NCI-H460 (cell line): ENCODE measurements around a stretch of chr17.

RAMPAGE:
- cytosol, long total RNA: no peak
- long total RNA: no peak
- nucleus, long total RNA: no peak
Observed at GRCh38 chr17:61335096-61335878, 64.4 kb upstream of the TBX2 start.

DNA sequence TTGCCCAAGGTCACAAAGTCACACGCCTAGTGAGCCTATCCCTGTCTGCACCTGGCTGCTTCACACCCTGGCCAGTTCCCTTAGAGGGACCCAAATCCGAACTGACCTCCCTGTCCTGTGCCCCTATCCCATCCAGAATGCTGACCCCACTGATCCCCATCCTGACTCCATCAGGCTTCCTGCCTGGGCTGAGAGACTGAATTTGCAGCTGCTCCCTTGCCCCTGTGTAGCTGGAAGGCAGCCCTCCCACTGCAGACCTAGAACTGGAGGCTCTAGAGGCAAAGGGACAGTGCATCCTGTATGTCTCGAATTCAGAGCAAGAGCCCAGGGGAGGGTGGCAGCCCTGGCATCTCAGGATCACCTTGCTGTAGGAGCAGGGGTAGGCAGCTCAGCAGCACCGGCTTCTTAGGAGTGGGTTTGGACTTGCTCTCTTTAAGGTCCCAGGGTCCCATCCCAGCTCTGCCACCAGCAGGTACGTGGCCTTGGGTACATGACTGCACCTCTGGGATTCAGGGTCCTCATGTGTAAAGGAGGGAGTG lies 4.6 kb upstream of the TBX2 start:
RAMPAGE:
- cytosol, long total RNA: no peak
- long total RNA: no peak
- nucleus, long total RNA: no peak

DNA sequence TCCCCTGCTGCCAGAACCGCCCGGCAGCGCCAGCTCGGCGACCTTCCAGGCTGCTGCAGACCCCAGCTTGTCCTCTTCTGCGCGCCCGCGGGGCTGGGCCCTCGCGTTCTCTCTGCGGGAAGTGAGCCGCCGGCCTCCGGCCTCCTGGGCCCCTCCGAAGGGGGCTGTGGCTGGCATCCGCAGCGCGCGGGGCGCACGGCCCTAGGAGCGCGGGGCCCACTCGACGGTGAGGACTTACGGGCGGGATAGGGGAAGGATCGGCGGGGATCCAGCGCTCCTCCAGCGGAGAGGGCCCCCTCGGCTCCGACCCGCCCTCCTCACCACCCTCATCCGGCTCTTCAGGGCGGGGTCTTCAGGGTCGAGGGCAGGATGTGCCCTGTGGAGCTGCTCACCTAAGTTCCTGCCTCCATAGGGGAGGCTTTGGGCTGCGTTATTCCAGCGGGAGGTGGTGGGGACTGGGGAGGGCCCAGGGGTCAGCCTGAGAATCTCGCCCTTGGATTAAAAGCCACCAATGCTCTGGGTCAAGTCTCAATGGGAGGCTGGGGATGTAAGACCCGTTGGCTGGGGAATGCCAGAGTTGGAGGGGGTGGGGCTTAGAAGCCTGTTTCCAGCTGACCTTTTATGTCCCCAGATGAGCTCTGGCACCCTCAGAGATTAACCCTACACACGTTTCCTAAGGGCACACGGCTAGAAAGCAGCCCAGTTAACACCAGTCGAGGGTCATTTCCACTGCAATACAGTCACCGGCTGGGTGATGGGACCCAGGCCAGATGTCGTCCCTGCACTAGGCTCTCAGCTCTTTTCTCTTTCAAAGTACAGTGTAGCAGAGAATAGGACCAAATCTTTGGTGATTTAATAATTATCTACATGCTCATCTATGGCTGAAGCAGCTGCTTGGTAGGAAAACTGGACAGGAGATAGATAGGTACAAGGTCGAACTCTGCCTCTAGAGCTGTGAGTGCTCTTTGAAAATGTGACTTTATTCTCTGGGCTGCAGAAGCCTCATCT lies 13.4 kb downstream of the TBX2 start:
RAMPAGE:
- cytosol, long total RNA: no peak
- long total RNA: no peak
- nucleus, long total RNA: no peak

RAMPAGE:
- cytosol, long total RNA: no peak
- long total RNA: no peak
- nucleus, long total RNA: no peak
Observed at GRCh38 chr17:61463180-61463644, 11.0 kb downstream of the TBX4 start.

GRCh38 chr17:61494776-61496021 lies 43.0 kb downstream of the TBX4 start:
RAMPAGE:
- cytosol, long total RNA: no peak
- long total RNA: no peak
- nucleus, long total RNA: no peak

DNA sequence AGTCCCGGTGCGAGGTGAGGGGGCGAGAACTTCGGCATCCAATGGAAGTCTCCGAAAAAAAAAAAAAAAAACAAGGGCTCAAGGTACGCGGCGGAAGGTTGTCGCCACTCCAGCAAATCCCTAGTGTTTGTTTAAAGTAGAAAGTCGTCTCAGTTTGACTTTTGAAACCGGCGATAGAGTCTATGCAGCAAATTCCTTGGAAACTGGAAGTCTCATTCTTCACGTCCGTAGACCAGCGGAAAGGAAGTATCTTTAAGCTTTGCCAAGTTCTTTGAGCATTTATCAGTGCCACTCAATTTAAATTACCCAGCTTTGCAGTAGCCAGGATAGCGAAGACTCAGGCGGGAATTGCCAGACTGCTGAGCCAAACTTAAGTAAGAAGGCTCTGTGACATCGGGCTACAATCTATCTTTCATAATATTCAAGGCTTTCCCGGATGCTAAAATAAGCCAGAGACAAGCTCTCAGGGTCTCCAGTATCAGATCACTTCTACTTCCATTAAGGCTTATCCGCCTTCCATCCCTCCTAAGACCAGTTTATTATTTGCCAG lies 350 bp upstream of the BRIP1 start:
RAMPAGE:
- cytosol, long total RNA: no peak
- long total RNA: no peak
- nucleus, long total RNA: no peak

RAMPAGE:
- cytosol, long total RNA: no peak
- long total RNA: no peak
- nucleus, long total RNA: no peak
Observed at GRCh38 chr17:61982336-61983142, 54.8 kb upstream of the INTS2 start.

GRCh38 chr17:62003600-62004303 lies 61.3 kb downstream of the MED13 start:
RAMPAGE:
- cytosol, long total RNA: no peak
- long total RNA: no peak
- nucleus, long total RNA: no peak

DNA sequence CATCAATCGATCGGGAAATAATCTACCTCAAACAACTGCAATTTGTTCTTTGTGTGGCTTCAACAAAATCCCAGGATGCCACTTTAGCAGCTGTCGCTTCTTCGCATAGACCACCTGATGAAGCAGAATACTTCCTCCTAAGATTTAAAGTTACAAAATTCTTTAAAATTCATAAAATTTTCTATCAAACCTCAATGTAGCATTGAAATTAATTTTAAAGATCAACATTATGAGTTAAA lies 35.6 kb downstream of the MED13 start:
RAMPAGE:
- cytosol, long total RNA: no peak
- long total RNA: no peak
- nucleus, long total RNA: no peak

GRCh38 chr17:62066134-62066428 lies 1.0 kb upstream of the MED13 start:
RAMPAGE:
- cytosol, long total RNA: no peak
- long total RNA: no peak
- nucleus, long total RNA: no peak

GRCh38 chr17:62091632-62092405 lies 26.7 kb upstream of the MED13 start:
RAMPAGE:
- cytosol, long total RNA: no peak
- long total RNA: no peak
- nucleus, long total RNA: no peak

RAMPAGE:
- cytosol, long total RNA: no peak
- long total RNA: no peak
- nucleus, long total RNA: no peak
Observed at GRCh38 chr17:62553003-62553744, 74.3 kb upstream of the MRC2 start.

GRCh38 chr17:62629117-62629742 lies 1.8 kb downstream of the MRC2 start:
RAMPAGE:
- cytosol, long total RNA: no peak
- long total RNA: no peak
- nucleus, long total RNA: no peak

RAMPAGE:
- cytosol, long total RNA: no peak
- long total RNA: no peak
- nucleus, long total RNA: no peak
Observed at GRCh38 chr17:62690933-62691342, 63.5 kb downstream of the MRC2 start.

RAMPAGE:
- cytosol, long total RNA: no peak
- long total RNA: no peak
- nucleus, long total RNA: no peak
Observed at GRCh38 chr17:62806387-62807158, 1.5 kb downstream of the MARCHF10 start.

RAMPAGE:
- cytosol, long total RNA: no peak
- long total RNA: no peak
- nucleus, long total RNA: no peak
Observed at GRCh38 chr17:62819526-62820284, 11.6 kb upstream of the MARCHF10 start.

RAMPAGE:
- cytosol, long total RNA: no peak
- long total RNA: no peak
- nucleus, long total RNA: no peak
Observed at GRCh38 chr17:62892607-62893426, 73.2 kb upstream of the TANC2 start.

RAMPAGE:
- cytosol, long total RNA: no peak
- long total RNA: no peak
- nucleus, long total RNA: no peak
Observed at GRCh38 chr17:62966862-62967743, 1.1 kb downstream of the TANC2 start.

DNA sequence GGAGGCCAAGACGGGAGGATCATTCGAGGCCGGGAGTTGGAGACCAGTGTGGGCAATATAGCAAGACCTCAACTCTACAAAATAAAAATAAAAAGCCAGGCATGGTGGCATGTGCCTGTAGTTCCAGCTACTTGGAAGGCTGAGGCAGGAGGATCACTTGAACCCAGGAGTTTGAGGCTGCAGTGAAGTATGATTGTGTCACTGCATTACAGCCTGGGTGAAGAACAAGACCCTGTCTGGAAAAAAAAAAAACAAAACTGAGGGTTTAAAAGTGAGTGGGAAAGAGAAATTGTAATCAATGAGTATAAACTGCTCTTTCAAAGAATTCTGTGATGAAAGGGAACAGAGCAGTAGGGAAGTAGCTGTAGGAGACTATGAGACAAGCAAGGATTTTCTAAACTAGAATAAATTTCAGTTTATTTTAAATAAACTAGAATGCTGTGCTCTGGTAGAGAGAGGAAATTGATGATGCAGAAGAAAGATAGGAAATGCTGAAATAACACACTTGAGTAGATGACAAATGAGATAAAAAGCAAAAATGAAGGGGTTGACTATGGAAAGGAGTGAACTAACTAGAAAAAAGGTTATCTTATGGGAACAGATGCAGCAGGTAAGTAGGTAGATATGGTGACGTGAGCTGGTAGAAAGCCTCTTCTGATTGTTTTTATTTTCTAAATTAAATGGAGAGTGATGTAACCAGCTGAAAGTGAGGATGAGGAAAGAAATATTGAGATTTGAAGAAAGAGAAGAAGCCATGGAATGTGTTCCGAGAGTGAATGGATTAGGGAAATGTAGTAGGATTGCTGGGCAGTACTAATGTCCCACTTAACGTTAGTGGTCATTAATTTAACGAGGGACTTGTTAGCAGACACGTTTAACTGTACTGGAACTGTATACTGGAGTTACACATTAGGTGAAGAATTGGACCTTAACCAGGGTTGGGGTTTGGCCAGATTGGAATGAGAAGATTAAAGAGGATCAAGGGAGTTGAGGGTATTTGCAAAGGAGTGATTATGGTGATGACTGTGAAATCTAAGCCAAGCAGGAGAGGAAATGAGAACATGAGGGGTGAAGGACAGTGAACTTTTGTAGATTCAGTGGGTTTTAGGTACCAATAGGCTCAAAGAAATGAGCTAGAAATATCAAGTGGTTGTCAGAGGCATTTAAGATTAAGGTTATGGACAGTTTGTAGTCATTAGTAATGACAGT lies 196.4 kb downstream of the TANC2 start:
RAMPAGE:
- cytosol, long total RNA: no peak
- long total RNA: no peak
- nucleus, long total RNA: no peak

GRCh38 chr17:63428017-63428727 lies 17.9 kb downstream of the CYB561 start:
RAMPAGE:
- cytosol, long total RNA: no peak
- long total RNA: no peak
- nucleus, long total RNA: no peak